T47D (cell line): ENCODE results near the gene SAMD4B.

DNA sequence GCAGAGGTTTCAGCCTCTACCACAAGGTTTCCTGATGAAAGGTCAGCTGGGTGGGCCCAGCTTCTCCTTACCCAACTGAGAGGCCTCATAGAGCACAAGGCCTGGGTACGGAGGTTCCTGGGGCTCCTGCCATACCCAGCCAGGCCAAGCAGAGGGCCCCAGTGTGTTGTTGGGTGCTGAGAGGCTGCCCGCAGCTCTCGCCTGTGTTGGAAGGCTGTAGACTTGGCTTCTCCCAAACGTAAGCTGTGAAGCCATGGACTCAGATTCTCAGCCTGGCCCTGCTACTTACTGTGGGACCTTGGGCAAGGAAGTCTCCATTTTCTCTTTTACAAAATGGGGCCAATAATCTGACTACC lies 28.2 kb downstream of the ACTN4 start:
- RRBS, result no CpG with 5 or more reads among the region's 4 CpGs

GRCh38 chr19:38680961-38681427 lies 33.5 kb downstream of the ACTN4 start:
- RRBS, result no CpG with 5 or more reads among the region's 4 CpGs

GRCh38 chr19:38682006-38682805 lies 34.8 kb downstream of the ACTN4 start:
- RRBS, result no CpG with 5 or more reads among the region's 14 CpGs

- RRBS, result no CpG with 5 or more reads among the region's 9 CpGs
Observed at GRCh38 chr19:38703768-38704250, 40.5 kb downstream of the CAPN12 start.

DNA sequence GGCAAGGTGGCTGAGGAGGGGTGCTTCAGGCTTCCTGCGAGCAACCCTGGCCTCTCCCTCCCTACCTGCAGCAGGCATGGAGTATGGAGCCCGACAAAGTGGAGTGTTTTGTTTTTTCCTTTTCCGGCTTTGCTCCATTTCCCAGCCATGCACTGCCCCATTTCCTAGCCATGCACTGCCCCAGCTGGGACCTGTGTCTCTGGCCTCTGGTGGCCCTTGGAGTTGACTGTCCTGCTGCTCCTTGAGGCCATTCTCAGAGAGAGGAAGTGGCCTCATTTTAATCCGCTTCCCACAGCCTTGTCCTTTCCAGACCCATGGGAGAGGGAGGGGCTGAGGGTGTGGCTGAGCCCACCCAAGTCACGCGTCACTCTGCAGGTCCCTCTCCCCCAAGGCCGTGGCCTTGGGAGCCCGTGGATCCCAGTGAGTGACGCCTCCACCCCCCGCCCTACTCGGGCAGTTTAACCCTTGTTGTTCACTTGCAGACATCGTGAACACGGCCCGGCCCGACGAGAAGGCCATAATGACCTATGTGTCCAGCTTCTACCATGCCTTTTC lies 34.4 kb downstream of the CAPN12 start:
- RRBS, result no CpG with 5 or more reads among the region's 16 CpGs

GRCh38 chr19:38717728-38718112 lies 26.6 kb downstream of the CAPN12 start:
- RRBS, result no CpG with 5 or more reads among the region's 9 CpGs

- RRBS, result no CpG with 5 or more reads among the region's 15 CpGs
Observed at GRCh38 chr19:38733607-38734696, 10.3 kb downstream of the CAPN12 start.

- RRBS, result no CpG with 5 or more reads among the region's 33 CpGs
Observed at GRCh38 chr19:38734944-38735797, 9.1 kb downstream of the CAPN12 start.

GRCh38 chr19:38870879-38871346 lies 7.2 kb downstream of the RINL start:
- RRBS, result no CpG with 5 or more reads among the region's 11 CpGs

DNA sequence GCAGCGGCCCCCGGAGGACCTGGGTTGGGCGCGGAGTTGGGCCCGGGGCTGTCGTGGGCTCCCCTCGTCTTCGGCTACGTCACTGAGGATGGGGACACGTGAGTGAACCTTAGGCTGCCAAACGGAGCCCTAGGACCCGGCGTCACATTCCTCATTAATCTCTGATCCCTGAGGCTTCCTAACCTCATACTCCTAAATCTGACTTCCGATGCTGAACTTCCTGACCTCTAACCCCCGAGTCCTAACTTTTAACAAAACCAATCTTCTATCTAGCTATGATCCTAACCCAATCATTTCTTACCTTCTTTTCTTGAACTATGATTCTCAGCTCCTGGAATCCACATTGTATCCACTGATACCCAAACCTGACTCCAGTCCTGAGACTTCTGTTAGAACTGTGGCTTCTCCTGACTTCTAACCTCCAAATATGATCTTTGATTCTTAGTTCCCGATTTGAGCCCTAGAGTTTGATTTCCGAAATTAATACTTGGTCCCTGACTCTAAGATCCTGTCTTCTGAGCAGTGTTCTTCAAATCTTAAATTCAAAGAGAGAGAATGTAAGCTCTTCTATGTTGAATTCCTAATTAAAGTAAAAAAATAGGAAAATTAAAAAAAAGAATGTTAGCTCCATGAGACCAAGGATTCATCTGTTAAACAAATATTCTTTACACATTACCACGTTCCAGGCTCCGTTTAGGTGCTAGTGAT lies 499 bp downstream of the NFKBIB start:
- RRBS, result 2% methylated on average over 7 of the region's 19 CpGs

- RRBS, result 9% methylated on average over 1 of the region's 26 CpGs
Observed at GRCh38 chr19:39132085-39132734, 6.6 kb downstream of the PAK4 start.

- RRBS, result no CpG with 5 or more reads among the region's 2 CpGs
Observed at GRCh38 chr19:39143688-39144145, 18.1 kb downstream of the PAK4 start.

DNA sequence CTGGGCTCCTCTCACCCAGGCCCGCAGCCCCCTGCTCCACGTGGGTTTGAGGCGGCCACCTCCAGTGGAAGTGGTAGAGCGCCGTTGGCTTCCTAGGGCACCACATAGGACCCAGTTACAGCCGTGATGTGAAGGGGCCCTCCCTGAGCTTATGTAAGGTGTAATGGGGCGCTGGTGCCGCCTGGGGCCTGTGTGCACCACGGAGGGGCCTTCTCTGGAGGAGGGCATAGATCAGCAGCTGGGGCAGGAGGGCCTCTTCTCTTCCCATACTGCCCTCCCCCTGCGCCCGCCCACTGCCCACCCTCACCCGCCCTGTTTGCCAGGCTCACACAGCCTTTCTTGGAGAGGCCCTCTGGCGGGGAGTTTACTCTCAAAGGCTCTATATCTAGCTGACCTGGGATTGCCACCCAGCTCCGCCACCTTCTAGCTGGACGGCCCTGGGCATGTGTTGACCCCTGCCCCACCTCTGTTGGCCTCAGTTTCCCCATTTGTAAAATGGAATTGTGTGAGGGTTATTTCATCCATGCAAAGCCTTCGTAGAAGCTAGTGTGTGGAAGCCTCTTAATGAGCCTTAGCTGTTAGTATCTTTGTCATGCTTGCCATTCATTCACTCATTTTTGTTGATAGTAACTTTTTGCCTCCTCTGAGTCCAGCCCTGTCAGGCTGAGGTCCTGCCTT lies 20.1 kb downstream of the PAK4 start:
- RRBS, result no CpG with 5 or more reads among the region's 16 CpGs

DNA sequence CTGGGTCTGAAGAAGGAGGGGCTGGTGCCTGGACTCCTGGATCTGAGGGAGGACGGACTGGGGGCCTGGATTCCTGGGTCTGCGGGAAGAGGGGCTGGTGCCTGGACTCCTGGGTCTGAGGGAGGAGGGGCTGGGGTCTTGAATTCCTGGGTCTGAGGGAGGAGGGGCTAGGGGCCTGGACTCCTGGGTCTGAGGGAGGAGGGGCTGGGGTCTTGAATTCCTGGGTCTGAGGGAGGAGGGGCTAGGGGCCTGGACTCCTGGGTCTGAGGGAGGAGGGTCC lies 242 bp upstream of the NCCRP1 start:
- RRBS, result no CpG with 5 or more reads among the region's 2 CpGs

- RRBS, result no CpG with 5 or more reads among the region's 9 CpGs
Observed at GRCh38 chr19:39277573-39278086, 9.4 kb downstream of the IFNL2 start.

GRCh38 chr19:39342199-39342878 lies at the start of gene SAMD4B:
SAMD4B (plus strand) TSS chr19:39342421.
- RRBS, result 2% methylated on average over 10 of the region's 107 CpGs

DNA sequence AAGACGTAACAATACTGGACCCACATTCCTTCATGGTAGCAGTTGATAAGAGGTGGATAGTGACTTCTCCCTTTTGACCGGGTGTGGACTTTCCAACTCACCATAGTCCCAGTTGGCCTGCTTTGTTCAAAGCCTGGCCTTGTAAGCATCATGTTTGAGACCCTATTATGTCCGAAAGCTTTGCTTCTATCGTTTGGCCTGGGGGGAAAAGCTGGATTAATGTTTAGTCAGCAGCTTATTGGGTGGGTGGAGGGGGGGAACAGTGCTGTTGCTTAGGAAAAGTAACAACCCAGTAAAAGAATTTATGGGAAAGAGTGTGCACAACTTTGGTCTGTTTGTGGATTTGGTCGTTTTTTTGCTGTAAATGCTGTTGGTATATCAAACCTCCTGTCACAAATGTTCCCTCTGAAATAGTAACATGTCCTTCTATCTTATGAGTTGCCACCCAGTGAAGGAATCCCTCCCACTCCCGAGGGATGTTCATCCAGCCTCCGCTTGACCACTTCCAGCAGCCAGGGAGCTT lies 10.4 kb downstream of the SAMD4B start:
- RRBS, result no CpG with 5 or more reads among the region's 7 CpGs

GRCh38 chr19:39363621-39364768 lies 21.8 kb downstream of the SAMD4B start:
- RRBS, result no CpG with 5 or more reads among the region's 7 CpGs

DNA sequence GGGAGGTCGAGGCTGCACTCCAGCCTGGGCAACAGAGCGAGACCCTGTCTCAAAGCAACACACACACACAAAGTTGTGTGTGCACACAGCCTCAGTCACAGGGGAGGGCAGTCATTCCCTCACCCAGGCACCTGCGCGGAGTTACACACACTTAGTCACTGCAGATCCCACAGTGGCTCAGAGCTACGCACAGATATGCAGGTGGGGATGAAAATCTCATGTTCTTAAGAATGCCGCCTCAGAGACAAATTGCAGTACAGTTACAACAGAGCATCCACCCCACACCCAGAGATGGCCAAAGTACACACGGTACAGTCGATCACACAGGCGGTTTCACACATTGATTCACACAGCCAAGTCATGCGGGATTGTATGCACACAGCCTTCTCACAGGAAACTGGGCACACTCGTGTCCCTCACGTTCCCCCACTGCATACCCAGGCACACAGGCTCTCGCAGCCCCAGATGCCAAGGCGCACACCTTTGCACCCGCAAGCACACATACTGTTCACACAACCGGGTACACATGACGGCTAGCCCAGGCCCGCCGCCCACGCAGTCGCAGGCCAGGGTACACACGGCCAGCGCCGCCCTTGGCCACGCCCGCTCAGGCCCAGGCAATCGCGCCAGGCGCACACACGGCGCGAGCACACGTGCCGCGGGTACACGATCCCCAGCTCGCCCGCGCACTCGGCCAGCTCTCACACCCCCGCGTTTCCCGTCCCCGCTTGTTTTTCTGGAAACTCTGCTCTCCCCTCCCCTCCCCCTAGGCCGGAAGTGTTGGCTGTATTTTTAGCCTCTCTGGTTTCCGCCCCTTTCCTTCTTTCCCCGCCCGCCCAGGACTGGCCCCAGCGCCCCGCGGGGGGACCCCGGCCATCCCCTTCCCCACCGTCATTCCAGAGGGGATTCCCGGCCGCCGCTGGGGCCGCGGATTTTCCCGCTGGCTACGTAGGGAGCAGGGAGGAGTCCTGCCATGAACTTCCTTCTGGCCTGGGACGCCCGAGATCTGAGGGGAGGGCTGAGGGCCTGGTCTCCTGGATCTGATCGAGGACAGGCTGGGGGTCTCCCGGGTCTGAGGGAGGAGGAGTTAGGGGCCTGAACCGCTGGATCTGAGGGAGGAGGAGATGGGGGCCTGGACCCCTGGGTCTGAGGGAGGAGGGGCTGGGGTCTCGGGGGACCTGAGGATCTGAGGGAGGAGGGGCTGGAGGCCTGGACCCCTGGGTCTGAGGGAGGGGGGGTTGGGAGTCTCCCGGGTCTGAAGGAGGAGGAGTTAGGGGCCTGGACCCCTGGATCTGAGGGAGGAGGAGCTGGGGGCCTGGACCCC lies 4.2 kb upstream of the ZFP36 start:
- RRBS, result under 1% methylated on average over 5 of the region's 67 CpGs

DNA sequence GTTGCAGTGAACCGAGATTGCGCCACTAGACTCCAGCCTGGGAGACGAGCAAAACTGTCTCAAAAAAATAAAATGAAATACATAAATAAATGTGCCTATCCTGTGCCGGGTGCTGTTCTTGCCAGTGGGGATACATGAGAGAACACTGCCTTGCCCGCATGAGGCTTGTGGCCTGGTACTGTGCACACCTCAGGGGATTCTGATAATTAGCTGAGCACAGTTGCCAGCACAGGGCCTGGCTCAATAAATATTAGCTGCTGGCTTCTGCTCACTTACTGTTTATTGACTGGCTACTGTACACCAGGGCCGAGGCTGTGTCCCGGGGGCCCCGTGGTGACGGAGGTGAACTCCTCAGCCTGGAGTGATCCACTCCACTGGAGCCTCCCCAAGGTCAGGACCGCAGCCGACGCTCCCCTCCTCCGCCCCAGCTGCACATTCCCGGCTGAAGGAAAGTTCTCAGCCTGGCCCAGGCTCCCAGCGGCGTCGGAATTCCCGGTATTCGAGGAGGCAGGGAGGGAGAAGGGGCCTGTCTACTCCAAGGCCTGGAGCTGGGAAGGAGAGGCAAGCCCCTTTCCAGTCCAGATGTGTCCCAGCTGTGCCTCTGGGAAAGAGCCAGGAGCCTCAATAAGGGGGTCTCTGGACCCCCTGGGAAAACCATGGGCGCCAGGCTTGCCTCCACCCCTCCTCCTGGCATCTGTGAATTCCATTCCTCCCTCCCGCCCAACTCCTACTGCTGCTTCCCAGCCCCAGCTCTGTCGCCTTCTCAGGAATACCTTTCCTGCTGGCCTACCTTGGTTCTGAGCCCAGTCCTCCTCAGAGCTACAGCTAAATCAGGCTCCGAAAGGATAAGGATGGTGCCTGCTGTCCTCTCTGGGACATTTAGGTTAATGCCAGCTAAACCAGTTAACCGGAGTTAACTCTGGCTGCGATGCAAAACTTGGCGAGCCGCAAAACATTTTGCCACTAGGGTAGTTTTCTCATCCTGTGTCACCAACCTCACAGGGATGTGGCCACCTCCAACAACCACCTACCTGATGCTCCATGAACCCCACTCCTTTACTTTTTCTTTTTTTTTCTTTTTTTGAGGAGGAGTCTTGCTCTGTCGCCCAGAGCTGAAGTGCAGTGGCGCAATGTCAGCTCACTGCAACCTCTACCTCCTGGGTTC lies 7.2 kb downstream of the RPS16 start:
- RRBS, result 17% methylated on average over 10 of the region's 29 CpGs